Thoracic aorta (tissue), 1 donor: Measurements from ENCODE around the gene OTULIN.

DNA sequence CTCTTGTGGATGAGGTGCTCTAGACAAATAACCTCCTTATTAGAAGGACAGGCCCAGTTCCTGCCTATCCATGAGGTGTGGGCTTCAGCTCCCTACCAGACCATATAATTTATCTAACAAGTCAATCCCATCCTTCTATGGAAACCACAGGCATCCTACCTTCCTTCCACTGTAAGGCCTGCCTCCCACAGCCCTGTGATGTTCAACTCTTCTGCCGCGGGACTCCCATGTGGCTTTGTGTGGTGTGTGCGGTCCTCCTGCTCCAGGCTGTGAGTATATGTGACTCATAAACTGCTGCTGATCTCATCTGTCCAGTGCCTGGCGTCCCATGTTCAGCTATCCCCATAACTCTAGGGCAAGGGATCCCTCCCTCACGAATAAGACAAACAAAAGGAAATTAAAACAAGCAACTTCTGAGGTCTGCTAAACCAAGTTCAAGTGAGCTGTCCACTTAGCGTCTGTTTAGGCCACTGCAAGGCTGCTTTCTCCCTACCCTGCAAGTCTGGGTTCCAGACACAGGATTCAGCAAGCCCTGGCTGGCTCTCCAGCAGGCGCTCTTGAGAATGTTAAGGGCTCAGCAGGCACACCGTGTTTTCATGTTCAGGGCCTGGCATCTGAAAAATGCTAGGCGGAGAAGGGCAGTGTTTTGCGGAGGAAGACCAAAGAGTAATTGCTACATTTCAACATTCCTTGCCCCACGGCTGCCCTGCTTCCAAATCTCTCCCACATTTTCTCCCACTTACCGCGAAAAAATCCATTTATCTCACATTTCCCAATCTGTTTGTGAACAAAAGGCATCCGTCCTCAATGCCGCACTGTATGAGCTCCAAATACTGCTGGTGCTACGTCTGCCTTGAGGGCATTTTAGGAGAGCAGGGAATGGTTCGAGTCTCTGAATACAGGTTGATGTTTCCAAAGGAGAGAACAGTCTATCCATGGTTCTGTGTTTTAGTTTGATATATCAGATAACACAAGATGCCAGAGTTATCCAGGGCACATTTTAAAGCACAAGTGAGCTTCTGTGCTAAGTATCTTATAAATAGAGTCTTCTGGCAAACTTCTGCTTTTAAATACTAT is 280.3 kb downstream of the SEMA5A start:
- RAMPAGE, long total RNA = no peak

DNA sequence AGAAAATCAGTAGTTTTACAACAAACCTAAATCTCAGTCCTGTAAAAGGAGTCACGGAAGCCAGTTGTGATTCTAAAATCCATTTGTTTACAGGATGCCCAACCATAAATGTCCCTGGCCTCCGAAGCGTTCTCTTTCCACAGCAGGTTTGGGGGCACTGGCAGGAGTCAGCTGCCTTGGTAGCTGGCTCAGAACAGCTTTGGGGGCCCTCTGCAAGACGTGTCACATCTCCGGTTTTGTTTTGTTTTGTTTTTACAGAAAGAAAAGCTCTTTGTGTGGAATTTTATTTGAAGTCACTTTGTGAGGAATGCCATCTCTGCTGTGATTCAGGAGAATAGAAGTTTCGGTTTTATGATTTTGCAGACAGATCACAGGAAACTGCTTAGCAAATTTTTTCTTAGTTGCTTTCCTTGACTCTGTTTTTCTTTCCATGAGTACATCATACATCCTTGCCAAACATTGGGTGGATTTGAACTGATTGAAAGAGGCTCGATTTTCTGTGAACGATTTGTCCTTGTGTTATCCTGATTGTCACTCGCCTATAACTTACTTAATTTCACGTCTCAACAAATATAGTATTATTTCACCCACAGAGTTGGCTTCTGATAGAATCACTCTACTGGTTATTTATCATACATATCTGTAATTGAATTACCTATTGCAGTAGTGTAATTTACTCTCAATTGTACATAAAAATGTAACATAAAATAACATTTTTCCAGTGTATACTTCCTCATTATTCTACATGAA is 5.1 kb downstream of the SEMA5A start:
- RAMPAGE, long total RNA = no peak

GRCh38 chr5:9553642-9554159 is 7.8 kb upstream of the SEMA5A start:
- RAMPAGE, long total RNA = no peak

GRCh38 chr5:10319195-10319746 is 11.6 kb upstream of the CMBL start:
- RAMPAGE, long total RNA = no peak

DNA sequence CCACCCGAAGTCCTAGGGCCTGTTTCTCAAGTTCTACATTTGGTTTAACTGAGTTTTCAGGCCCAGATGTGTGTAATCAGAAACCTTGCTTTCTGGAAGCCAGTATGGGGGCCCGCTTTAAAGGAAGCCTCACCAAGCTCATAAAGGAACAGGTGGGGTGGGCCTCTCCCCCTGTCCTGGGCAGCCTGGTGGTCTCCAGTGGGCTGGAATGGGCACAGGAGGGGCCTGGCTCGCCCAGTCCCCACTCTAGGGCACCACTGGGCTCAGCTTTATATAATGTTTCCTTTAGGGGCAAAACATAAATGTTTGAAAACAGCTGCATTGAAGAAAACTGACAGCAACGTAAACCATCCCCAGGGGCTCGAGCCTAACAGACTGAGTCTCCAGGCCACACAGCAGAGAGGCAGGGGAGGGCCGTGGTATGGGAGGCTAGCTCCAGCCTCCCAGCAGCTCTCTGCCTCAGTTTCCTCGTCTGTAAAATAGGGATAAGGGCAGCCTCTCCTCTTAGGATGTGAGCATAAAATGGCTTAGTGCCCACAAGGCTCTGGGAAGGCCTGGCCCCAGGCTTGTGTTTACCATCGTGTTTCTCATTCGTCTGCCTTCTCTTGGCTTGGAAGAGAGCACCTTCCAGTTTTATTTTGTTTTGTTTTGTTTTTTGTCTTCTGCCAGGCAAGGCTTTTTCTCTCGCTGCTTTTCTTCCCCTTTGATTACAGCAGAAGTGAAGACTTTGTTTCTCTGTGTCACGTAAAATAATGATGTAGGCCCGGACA is 2.6 kb downstream of the ANKRD33B start:
- RAMPAGE, long total RNA = no peak

DNA sequence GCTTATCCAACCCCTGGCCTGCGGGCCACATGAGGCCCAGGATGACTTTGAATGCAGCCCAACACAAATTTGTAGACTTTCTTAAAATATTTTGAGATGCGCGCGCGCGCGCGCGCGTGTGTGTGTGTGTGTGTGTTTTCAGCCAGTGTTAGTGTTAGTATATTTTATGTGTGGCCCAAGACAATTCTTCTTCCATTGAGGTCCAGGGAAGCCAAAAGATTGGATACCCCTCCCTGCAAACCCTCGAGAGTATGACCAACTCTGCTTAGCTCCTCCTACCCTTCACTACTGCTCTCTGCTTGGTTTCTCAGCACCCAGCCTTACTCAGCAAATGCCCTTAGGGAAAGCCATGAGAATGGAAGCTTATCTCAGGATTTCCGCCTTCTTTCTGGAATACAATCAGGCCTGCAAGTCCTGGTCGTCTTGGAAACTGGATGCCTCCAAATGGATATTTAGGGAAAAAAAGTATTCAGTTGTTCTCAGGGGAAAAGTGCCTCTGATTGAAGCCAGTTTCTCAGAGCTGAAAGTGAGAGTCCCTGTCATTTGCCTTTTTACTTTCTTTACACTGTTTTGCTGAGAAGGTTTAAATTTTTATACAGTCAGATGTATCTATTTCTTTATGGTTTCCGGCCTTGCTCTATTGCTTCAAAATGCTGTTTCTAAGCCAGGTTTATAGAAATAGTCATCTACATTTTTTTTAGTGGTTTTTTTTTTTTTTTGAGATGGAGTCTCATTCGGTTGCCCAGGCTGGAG is 26.8 kb downstream of the ANKRD33B start:
- RAMPAGE, long total RNA = no peak

DNA sequence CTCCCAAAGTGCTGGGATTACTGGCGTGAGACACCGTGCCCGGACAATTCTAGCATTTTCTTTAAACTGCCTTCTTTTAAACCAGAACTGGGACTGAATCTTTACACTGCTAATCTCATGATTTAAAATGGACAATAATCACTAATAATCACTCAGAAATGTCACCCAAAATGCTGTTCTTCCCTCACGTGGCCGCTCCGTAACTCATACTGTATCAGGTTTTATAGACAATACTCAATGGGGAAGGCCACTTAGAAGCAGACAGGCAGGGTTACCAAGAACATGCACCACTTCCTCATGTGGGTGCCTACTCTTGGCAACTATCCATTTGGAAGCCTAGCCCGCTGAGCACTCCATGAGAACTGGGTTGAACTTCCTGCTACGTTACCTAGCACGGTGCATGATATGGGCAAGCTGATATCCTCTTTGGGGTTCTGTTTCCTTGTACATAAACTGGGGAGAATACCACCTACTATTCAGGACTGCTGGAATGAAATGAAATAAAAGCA is 14.4 kb downstream of the DAP start:
- RAMPAGE, long total RNA = no peak

DNA sequence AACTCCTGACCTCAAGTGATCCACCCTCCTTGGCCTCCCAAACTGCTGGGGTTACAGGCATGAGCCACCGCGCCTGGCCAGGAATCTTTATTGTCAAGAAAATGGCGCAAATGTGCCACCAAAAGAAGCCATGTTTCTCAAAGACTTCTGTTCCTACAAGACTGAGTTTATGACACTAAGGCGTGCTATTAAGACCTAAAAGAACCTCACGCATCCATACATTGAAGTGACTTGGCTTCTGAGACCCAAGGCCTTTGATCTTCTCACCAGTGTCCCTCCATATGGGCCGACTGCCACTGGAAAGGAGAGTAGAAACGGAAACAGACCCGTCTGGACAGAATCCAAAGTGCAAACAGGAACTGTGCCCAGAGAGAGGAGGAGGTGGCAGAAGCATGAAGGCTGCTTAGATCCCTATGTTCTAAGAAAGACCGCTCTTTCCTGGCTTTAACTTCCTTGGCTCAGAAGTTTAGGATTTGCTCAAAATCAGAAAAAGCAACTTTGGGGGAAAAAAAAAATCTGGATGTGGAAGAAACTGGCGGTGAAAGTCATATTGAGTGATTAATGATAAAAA is 973 bp downstream of the DAP start:
- RAMPAGE, long total RNA = no peak

GRCh38 chr5:10962121-10962434 is 201.0 kb upstream of the DAP start:
- RAMPAGE, long total RNA = no peak

- RAMPAGE, long total RNA = no peak
Measured at GRCh38 chr5:11801070-11801535, 103.1 kb downstream of the CTNND2 start.

DNA sequence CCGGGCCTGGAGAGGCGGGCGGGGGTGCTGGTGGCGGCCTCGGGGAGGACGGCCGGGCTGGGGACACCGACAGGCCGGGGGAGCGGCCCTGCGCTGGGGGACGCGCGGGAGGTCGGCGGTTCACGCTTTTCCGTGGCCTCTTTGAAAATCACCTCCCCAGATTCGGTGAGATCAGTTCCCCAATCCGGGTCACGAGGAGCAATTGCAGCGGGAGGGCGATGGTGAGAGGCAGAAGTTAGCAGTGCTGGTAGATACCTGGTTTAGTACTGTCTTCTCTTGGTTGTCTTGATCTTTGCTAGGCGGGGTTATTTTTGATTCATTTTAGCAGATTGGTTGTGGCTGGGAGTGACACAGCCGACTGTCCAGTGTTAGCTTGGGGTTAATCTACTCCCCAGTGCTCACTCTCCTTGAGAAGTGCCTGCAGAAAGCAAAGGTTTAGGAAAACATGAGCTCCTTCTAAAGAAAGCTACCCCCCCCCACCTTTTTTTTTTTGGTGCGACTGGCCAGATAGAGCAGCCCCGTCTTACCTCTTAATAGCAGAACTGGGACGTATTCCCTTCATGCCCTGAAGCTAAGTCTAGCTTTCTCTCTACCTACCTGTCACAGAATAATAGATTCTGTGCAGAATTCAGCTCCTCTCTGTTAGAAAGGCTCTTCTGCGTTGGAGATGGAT is 2.0 kb downstream of the TRIO start:
- RAMPAGE, long total RNA = no peak

DNA sequence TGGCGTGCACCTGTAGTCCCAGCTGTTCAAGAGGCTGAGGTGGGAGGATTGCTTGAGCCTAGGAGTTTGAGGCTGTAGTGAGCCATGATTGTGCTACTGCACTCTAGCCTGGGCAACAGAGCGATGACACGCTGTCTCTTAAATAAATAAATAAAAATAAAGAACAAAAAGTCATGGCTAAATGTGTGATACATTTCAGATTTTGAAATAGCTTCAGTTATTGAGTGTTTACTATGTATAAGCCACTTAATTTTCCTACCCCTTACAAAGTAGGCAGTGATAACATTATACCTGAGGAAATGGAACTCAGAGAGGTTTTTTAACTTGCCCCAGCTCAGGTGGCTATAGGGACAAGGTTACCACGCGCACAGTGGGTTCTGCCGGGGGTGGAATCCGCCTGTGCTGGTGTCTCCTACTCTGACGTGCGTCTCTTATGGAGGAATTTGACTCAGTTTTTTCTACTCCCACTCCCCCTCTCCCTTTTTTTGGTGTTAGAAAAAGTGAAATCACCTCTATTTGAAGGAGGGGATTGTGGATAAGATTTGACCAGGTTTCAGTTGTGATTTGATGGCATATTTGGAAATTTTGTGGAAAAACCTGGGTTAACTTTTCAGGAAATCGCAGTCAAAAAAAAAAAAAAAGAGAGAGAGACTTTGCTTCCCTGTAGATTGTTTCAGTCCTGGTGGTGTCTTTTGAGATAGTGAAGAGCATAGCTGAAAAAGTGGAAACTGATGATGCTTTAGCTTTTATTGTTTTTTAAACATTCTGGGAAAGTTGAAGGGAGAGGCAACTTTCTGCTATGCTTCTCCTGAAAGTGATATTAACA is 15.8 kb downstream of the TRIO start:
- RAMPAGE, long total RNA = no peak

GRCh38 chr5:14189231-14189917 is 46.2 kb downstream of the TRIO start:
- RAMPAGE, long total RNA = no peak

GRCh38 chr5:14296903-14297265 is 153.7 kb downstream of the TRIO start:
- RAMPAGE, long total RNA = no peak

GRCh38 chr5:14440497-14441341 is 140.9 kb upstream of the OTULINL start:
- RAMPAGE, long total RNA = no peak

- RAMPAGE, long total RNA = no peak
Measured at GRCh38 chr5:14448533-14449109, 133.0 kb upstream of the OTULINL start.

DNA sequence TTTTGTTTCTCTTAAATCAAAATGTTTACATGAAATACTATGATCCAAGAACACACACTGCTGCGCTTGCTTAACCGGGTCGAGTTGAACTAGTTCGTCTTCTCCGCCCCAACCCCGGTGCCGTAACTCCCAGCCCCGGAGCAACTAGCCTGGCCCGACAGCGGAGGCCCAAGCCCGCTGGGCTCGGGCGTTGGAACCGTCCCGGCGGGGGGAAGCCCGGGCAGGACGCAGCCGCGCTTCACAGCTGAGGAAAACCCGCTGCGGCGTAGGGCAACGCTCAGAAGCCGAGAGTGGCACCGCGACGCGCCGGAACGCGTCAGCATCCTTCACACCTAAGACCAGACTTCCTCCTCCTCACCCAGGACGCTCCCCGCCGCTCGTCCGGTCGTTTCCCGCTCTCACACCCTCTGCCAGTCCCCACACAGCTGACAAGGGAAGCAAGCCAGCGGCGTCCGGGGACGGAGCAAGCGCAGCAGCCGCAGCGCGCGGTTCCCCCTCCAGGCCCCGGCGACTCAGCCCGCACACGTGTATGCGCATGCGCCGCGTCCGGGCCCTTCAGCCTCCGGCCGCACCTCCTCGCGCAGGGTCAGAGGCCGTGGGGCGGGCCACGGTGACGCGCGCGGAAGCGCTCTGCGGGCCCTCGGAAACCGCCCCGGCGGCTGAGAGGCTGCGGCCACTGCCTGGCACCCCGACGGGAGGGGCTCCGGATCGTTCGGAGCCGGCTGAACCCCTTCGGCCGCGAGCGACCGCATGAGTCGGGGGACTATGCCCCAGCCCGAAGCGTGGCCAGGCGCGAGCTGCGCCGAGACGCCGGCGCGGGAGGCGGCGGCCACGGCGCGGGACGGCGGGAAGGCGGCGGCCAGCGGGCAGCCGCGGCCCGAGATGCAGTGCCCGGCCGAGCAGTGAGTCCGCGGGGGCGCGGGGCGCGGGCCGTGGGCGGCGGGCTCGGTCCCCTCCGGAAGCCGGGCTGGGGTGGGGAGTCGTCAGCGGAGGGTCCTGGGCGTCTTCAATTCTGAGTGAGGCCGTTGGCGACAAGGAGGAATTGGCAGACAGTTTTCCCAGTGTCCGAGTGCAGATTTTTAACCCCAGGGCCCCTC is at the start of gene OTULIN:
TSS of gene OTULIN (plus strand) at position 643 of the 1,097 bp plus-strand sequence.
- RAMPAGE, long total RNA = no peak

DNA sequence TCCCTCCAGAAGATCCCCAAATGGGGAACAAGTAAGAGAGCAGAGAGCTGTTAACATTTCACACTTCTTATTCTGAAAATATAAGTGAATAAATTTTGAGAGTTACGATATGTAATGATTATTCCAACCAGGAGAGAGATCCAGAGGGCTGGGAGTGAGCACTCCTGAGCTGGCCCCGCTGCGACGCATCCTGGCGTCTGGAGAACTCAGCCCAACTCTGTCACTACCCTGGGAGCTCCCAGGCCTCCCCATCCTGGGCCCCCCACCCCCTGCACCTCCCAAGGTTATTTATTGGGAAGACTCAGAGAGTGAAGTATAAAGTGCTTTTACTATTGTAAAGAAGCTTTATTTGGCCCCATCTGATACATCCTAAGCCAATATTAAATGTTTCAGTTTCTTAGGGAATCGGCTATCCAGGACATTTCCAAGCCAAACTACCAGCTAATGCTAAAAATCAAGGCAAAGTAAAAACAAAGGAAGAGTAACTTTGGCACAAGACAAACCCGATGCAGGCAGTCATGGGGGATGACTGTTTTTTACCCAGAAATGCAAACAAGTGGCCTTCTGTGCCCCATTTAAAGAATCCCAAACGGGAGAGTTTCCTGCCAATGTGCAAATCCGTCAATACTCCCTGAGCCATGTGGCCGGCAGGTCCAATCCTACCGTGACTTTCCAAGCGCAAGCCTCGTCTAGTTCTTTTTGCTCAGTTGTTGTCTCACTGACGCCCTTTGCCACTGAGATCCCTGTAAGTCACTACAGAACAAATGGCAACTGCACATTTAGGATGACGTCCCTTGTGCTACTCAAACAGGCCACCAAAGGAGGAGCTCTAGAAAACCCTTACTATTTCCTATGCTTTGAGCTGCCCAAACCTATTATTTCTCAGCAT is 43.1 kb downstream of the OTULIN start:
- RAMPAGE, long total RNA = no peak

GRCh38 chr5:14802434-14803080 is 69.0 kb downstream of the ANKH start:
- RAMPAGE, long total RNA = no peak

DNA sequence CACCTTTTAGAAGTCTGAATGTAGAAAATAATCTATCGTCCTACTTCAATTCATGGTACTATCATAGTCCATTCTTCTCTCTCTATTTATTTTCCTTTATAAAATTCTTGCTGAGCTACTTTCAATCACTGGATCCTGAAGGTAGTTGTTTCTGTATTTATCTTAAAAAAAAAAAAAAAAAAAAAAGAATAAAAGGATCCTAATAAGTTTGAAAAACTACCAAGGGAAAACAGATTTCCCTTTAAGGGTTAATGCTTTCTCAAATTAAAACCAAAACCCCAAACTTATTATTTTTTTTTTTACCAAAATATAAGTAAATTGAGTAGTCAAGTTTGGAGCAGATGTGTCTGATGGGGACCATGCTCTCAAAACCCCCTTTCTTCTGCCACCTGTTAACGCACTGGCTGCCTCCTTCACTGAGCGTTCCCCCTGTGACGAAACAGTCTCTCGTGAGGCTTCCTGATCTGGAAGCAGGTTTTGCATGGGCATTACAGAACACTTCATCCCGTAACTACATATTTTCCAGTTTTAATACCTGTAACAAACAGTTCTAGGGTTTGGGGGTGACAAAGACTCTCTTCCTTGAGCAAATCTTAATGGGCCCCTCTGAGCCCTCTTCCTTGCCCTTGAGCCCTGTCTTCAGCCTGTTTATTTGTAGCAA is 59.5 kb downstream of the ANKH start:
- RAMPAGE, long total RNA = no peak